Mesenteric fat pad (tissue), 1 donor: ENCODE measurements around the gene KIF25.

DNA sequence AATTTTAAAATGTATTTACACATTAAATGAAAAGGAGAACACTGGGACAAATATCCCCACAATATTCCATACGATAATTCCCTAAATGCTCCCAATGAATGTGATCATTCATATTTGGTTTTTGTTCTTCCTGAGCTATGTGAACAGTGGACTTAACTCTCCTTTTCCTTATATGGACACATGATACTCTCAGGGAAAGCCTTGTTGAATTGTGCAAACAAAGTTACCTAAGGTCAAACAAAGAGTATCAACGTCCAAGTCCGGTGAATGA, 14.7 kb upstream of the TTLL2 start:
- PRO-cap: no peak

DNA sequence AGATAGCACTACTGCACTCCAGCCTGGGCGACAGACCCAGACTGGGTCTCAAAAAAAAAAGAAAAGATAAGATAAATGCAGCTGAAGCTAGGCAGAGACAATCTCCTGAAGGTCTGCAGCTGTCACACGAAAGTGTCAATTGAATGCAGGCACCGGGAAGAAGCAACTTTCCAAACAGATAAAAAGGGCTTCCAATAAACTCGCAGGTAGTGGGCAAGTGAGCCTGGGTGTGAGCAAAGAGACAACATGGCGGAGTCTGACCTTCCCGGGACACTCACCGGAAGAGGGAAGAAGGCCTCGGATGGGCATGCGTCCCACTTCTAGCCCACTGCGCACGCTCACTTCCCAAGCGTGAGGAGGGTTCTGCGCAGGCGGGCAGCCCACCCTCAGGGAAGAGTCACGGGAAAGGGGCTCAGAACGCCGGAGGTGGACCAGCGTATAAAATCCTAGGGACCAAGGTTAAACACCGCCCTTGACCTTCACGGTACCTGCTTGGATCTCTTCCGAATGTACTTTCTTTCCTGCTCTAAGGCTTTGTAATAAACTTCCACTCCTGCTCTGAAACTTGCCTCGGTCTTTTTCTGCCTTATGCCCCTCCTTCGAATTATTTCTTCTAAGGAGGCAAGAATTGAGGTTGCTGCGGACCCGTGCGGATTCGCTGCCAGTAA, 95.5 kb upstream of the AFDN start:
- PRO-cap: no peak

GRCh38 chr6:167790816-167792088, 35.5 kb upstream of the AFDN start:
- PRO-cap: no peak

DNA sequence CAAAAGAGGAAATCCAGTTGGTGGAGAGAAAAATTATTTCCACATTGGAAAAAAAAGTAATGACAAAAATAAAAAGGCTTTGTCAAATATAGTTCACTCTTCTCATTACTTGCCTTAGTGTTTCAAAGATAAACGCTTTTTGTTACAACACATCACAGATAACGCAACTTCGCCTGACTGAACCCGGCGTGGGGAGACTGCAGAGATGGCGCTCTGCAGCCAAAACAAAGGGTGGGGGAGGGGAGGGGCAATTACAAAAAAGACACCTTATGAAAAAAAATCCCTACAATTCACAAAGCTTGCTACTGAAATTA, 1.7 kb upstream of the AFDN start:
- PRO-cap: no peak

DNA sequence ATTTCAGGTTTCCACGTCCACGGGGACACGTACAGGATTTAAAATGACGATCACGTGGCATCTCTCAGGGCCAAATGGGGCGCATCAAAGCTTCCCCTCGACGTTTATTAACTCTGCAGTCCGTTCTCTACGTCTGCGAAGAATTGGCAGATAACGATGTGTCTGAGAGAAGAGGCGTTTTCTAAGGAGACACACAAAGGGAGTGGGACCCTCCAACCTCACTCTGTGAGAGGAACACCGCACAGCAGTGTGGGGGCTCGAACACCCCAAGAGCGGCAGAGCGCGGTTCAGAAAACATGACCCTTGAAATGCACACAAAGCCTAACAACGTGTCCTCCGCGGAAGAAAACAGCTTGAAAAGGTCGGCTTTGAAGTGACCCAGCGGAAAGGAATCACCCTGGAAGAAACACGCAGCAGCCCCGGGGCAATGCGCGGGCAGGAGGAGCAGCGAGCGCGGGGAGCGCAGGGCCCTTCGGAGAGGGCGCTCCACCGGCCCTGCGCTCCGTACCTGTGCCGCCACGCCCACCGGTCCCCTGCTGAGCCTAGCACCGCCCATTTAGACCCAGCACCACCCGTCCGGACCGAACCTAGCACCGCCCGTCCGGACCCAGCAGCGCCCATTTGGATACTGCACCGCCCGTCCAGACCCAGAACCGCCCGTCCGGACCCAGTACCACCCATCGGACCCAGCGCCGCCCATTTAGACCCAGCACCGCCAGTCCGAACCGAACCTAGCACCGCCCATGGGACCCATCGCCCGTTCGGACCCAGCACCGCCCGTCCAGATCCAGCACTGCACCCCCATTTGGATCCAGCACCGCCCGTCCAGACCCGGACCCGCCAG, 1.1 kb upstream of the AFDN start:
- PRO-cap: no peak

GRCh38 chr6:167827347-167828198, 862 bp downstream of the AFDN start:
- PRO-cap: no peak

DNA sequence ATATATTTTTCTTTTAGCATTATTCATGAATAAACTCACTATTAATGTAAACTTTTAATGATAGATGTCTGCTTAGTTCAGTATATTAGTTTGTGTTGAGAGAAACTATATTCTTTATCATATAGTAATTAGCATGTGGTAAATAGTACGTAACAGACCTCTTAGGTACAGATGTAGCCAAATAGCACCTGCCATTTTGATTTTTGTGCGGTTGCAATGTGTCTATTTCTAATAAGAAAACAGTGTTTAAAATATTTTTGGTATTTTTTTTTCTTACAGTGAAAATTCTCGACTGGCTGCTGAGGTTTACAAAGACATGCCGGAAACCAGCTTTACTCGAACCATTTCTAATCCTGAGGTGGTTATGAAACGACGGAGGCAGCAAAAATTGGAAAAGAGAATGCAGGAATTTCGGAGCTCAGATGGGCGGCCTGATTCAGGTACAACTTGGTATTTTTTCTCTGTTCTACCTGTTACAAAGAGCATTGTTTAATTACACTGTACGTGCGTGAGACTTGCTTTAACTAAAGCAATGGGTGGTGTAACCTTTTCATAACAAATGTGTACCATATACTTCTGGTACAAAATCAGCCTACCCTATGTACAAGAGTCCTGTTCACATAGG, 48.5 kb downstream of the AFDN start:
- PRO-cap: no peak

GRCh38 chr6:167936044-167936497, 61.4 kb upstream of the KIF25 start:
- PRO-cap: no peak

DNA sequence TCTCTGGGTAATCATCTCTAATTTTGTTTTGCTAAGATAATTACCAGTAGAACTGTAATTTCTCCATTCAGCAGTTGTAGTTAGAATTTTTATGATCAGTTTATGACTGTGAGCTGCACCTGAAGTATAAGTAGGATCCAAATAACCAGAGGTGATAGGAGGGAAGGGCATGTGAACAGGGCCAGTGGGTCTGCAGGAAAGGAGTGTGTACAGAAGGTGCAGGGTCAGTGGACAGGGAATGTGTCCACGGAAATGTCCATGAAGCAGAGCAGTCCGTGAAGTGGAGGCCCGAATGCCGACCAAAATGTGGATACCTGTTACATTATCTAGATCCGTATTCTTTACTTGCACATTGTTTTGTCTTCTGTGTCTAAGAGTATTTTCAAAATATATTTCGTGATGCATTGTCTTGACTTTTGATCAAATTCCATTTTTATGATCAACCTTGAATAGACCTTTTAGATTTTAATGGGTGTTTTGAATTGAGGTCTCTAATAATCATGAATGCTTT, 60.5 kb upstream of the KIF25 start:
- PRO-cap: no peak

GRCh38 chr6:167997293-167997744, at the start of gene KIF25:
Gene KIF25 (plus strand): TSS chr6:167997671.
- PRO-cap: no peak

- PRO-cap: no peak
These were observed 28.3 kb downstream of the KIF25 start for GRCh38 chr6:168025800-168026122.

DNA sequence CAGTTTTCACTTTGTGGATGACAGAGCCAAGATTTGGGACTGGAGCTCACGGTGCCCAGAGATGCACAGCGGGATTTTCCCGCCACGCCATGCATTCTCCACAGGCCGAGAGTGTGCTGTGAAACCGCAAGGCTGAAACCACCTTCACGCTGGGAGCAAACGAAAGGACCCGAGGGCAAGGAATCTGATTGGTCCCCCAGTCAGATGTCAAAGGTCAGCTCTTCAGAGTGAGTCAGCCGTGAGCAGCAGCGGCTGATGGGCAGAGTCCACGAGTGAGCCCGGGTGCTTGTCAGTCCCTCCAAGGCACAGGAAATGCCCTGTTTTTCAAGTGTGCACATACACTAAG, 37.9 kb upstream of the FRMD1 start:
- PRO-cap: no peak

- PRO-cap: no peak
These were observed 117.6 kb upstream of the FRMD1 start for GRCh38 chr6:168196094-168197444.

GRCh38 chr6:168247364-168248113, 72.0 kb downstream of the DACT2 start:
- PRO-cap: no peak

DNA sequence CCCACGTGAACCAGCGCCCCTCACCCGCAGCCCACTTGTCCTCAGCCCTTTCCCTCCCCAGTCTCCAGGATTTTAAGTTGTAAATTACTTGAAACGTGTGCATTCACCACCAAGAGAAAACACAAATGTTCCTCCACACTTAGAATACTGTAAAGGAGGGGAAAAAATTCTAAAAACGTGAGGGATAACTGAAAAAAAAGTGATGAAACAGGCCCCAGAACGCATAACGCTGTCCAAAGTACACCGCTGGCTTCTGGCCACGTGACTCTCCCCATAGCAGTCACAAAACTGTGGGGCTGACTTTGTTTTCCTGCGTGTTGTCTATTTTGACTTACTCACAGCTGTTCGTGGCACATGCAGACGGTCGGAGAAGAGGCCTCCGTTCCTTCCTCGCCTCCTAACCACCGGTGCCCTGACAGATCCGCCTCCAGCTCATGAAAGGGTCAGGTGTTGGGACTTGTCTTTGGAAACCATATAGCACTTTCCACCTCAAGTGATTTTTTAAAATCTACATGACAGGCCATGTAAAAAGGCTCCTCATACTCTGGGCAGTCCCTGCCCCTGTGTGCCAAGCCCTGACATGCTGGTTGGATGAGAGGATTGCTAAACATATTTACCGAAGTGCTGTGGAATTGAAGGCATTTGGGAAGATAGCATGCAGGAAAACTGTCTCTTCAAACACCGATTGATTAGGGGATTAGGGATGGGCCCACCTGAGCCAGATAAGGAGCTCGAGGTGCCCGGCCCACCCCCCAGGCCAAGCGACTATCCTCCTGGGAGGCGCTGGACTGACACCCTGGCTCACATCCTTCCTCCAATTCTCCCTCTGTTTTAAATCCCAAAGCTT, 54.9 kb downstream of the DACT2 start:
- PRO-cap: no peak

DNA sequence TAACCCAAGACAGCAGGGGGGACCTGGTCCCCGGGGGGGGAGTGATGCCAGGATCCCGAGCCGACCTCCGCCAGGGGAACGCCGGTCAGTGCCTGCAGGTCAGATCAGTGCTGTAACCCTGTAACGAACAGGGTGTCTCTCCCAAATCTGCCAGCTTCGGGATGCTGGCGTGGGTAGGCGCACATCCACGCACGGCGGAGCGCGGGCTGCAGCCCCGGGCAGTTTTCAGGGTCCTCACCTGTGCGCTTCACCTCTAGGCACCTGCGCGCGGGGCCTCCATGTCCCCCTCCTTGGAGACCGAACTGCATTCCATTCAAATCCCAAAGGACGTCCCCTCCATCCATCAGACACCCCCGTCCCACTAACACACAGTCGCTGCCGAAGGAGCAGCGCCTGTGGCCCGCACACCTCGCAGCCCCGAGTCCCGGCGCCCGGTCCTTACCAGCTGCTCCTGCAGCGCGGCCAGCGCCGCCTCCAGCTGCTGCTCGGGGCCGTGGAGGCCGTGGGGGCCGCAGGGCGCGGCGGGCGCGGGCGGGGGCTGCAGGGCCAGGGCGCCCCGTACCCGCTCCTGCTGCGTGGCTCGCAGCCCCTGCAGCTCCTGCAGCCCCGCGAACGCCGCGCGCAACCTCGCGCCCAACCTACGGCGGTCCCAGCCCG, 503 bp downstream of the DACT2 start:
- PRO-cap: no peak

DNA sequence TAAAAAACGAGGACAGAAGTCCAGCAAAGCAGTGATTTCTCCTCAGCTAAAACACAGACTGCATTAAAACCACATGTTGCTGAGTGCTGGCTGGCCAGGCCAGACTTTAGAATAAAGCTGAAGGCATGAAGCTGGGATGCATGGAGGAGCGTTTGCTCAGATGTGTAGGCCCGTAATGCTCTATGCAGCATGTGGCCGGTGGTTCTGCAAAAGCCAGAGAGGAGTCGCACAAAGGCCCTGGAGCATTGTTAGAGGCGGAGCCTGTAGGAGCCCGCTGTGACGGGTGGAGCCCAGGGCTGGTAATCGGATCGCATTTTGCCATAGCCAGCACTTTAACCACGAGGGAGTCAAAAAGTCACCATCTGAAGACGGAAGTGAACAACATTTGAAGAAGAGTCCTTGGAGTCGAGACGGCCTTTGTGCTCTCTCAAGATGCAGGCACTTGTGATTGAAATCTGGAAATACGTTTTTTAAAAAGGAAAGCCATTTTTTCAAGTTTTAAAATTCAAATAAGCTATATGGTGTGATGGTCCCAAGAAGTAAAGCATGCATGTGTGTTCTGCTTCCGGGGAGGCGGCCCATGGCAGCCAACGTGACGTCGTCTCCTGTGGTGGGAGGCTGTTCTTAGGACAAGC, 83.8 kb downstream of the SMOC2 start:
- PRO-cap: no peak

DNA sequence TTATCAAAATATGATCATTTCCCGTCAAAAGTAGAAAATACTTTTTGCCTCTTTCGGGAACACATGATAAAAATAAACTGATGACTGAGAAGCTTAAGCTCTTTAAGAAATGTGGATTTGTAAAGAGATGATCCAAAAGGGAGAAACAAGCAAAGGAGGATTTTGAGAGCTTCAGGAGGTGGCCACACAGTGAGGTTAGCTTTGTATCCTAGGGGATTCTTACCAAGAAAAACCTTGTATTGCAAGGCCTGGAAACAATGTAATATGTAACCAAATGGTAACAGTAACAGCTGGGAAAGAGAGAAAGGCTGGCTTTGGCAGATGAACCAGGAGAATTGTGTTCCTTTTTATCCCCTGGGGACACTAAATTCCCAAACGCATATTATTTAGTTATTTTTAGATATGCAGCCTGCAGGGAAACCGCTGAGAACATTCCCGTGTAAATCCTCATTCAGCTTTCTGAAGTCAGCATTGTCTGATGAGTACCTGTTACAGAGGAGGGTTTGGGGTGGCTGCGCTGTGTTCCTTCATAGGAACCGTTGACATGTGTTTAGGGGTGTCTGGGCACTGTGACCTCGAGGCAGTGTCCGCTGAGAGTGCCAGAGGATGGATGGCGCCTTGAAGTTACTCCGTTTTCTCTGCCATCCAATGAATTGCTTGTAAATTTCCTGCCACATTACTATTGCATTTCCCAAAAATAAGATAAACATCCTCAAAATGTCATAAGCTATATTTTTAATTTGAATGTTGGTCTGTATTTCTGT, 101.3 kb downstream of the SMOC2 start:
- PRO-cap: no peak

DNA sequence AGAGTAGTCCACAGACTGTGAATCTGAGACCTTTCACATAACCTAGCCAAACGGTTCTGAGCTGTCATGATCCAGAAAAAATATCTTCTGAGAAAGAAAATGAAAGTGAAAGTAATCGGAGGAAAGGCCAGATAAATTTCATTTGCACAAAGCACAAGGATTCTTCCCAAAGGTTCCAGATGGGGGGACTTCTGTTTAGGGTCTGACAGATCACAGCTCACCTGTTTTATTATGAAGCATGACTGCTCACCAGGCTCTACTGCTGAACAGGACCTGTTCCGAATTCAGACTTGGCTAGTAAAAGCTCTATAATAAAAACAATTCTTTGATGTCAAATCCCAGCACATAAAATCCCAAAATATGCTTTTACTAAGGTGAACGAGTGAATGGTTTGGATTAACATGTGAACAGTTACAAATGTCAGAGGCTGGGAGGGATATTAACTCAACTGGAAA, 401.8 kb downstream of the THBS2 start:
- PRO-cap: no peak

DNA sequence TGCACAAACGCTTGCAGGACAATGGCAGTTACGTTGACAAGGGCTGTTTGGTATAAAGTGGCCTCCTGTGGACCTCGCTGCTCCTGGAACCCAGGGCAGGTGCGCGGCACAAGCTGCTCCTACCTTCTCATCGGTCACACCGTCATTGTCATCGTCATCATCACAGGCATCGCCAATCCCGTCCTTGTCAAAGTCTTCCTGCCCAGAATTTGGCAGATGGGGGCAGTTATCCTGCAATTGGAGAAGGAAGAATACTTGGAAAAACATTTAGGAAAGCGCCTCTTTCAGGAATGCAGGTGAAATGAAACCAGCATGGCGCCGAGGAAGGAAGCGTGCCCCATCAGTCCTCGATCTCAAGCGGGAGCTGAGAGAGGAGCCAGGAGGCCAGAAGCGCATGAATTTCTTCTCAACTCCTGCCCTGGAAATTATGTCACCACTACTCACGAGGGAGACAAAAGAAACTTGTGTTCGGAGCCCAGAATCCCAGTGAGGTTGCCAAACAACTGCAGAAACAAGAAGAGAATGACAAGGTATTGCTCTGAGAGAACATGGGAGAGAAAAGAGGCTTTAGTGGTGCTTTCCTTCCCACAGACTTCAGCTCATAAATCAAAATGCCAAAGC, 24.1 kb downstream of the THBS2 start:
- PRO-cap: no peak